ENCODE measurements around a stretch of chr20.

DNA sequence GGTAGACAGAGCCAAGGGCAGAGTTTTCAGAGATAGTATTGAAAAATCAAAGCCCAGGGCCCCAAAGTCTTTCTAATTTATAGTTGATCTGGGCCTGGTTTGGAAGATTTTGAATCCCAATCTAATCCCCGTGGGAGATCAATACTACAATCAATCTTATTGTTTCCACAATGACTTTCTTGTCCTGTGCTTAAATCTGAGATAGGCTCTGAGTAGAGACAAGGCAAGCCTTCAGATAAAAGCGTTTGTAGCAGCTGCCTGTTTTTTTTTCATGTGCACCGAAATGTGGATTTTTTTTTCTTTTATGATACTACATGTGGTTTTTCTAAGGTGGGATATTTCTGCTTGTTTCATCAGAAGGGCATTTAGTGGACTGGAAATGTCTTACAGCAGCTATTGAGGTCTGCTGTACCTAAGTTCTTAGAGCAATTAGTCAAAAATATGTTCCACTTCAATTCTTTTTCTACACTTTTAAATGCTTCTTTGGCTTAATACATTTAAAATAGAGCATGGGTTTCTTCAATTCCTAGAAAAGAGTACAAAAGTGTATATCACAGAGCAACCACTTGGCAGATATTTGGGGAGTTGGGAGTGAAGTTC is 3.5 kb downstream of the BMP2 start:
- PRO-cap = no peak

- PRO-cap = no peak
These were observed 36.0 kb downstream of the TMX4 start for GRCh38 chr20:7983536-7984061.

GRCh38 chr20:8000406-8001259 is 18.9 kb downstream of the TMX4 start:
- PRO-cap = no peak

DNA sequence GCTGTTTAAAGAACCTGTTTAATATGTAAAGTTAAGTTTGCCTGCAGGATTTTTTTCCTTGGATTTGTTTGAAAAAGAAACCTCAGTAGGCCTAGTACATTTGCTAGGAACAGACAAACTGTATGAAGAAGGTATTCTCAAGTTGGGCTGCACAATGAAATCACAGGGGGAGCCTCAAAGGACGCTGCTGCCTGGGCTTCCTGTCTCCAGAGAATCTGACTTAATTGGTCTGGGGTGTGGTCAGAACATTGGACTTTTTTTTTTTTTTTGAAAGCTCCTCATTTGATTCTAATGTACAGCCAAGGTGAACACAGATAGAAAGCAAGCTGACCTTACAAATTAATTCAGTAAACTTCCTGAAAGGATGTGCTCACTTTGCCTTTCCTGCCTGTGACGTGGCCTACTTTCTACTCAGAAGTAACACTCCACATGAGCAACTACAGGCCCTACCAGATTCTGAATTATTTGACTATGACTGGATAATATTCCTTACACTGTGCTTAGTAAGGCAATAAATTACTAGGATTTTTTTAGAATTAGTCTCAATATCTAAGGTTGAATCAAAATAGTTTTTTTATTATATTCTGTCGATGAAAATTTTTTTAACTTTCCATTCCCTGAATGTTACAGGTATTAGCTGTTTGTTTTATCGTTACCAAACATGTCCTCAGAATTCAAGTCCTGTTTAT is 29.6 kb downstream of the PLCB1 start:
- PRO-cap = no peak

- PRO-cap = no peak
These were observed 466.1 kb upstream of the PLCB4 start for GRCh38 chr20:8602618-8603346.

DNA sequence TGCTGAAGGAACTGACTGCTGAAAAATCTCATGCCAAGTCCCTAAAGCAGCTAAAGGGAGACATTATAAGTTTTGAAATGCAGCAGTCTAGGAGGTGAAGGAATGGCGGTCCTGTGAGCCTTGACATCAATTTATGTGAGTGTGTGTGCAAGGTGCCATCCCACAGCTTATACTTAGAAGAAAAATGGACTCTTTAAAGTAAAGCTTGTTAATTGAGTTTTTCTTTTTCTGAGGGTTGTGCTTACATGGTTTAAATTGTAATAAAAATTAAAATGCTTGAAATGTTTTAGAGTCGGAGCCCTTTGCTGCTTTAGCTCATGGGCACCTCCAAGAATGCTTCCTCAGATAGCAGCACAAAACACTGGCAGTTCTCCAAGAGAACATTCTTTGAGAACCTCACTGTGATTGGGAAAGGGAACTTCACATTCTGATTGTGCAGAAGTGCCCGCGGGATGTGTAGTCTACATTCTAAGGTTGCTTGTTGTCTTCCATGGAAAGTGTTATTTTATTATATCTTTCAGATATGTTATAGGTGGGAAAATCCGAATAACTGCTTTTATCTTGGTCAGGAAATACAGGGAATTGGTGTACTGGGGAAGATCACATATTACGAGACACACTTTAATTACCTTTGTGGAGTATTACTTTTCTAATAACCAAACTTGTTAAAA is 44.2 kb downstream of the PLCB4 start:
- PRO-cap = no peak

GRCh38 chr20:10423681-10424178 is 10.3 kb downstream of the MKKS start:
- PRO-cap = no peak

DNA sequence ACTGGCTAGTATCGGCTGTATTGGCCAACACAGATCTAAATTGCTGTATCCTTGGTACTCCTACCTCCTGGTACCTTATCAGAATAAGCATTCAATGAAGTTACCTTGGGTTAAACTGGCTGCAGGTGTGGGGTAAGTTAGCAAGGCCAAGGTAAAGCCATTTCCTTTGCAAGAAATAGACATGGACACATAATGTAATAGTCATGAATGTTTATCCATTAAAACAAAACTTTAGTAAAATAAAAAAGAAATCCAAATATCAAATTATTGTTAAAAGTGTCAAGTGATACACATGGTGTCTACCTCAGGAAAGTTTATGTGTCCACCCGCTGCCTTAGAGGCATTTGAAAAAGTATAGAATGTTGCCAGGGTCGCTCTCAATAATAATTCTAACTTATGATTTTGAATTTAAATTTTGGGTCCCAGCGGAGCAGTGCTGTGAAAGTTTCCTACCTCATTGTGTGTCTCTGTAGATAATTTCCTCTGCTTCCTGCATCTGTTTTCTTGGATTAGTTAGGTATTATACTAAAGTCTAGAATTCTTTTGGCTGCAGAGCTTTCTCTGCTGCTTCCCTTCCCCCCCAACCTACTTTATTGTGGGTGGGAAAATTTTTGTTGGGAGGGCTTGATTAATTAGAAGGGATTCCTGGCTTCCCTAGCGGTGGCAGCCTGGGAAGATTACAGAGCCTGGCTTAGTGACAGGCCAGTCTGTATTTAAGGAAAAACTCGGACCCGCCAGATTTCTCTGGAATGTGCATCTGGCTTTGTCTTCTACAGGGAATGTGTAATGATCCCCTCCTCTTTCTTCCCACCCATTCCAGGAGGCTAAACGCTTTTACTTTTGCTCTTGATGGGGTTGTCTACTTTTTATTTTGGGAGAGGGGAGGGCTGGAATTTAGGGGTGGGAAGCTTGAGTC is 31.0 kb downstream of the SLX4IP start:
- PRO-cap = no peak

GRCh38 chr20:10508370-10509410 is 73.6 kb downstream of the SLX4IP start:
- PRO-cap = no peak

GRCh38 chr20:10619285-10620091 is 54.3 kb downstream of the JAG1 start:
- PRO-cap = no peak

DNA sequence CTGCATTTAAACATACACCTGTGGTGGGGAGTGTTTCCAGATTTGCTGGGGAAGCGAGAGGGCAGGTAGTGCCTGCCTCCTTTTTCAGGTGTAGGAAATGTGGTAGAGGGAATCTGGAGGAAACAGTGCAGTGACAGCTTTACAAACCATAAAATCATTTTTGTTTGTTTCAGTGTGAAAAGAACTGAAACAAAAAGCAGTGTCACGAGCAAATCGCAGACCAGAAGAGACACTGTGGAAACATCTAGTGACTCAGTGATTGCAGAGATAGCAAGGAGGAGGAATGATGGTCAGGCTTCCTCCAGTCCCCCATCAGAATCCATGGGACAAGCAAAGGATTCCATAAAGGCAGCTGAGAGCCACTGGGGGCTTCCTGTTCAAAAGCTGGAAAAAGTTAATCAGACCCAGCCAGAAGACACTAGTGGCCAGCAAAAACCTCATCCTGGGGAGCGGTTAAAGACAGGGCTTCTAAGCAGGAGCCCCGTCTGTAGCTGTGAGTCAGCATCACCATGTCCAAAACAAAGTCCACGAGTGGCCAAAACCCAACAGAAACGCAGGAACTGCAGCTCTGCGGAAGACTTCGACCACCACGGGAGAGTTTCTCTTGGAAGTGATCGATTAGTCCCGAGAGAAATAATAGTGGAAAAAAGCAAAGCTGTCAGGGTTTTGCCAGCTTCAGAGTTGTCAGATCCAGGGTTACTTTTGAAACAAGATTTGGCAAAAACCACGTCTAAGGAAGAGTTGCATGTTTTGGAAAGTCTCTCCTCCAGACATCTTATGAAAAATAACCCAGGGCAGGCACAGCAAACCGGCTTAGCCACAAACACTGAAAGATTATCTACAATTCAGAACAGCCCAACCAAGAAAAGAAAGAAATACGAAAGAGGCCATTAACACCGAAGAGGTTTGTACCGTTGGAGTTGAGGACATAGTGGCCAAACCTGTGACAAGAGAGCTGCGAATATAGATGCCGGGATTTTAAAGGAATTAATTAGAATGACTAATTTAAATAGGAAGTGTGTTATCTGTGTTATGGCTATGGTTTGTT is 51.0 kb downstream of the JAG1 start:
- PRO-cap = bidirectional peak, plus-strand start at position 255 of the sequence, minus-strand start at position 234 of the sequence; bidirectional peak, plus-strand start at position 545 of the sequence, minus-strand start at position 495 of the sequence

GRCh38 chr20:10649545-10650439 is 24.0 kb downstream of the JAG1 start:
- PRO-cap = no peak

DNA sequence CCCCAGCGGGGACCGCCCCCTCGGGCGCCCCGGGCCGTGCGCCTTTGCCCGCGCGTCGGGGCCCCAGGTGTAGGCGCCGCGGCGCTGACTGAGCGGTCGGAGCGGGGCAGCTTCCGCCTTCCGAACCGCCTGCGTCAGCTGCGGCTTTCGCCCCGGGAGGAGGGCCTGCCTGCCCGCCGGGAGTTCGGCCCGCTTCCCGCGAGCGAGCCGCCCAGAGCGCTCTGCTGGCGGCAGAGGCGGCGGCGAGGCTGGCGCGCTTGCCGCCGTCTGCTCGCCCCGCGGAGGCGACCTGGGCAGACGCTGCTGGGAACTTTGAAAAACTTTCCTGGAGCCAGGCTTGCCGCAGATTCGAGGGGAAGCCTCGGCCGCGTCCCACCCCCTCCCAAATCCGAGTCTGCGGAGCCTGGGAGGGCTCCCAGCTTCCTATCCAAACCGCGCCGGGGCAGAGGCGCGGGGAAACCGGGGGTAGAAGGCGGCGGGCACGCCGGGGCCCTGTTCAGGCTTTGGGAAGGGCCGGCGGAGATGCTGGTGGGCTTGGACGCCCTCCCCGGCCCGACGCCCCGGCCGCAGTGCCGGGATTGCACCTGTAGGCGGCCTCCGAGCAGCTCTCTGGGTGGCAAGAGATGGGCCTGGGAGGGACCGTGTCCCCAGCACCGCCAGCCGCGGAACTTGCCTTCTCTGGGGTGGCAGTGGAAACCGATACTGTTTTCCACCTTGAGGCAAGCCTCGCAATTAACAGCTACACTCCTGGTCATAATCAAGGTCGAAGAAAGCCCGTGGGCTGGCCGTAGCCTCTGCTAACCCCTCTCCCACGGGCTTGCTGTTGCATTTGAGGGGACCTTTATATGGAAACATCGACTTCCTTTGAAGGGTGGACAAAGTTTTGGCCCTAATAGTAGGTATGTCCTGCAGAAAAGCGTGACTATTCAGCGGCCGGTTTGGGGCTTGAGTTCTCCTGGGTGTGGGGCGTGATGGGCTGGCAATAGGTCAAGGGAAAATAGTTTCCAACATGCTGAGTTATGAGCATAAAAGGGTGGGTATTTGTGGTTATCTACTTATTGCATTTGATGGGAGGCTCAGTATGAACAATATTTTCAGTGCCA is 851 bp upstream of the JAG1 start:
- PRO-cap = bidirectional peak, plus-strand start at position 214 of the sequence, minus-strand start at position 71 of the sequence; bidirectional peak, plus-strand start at position 669 of the sequence, minus-strand start at position 571 of the sequence

DNA sequence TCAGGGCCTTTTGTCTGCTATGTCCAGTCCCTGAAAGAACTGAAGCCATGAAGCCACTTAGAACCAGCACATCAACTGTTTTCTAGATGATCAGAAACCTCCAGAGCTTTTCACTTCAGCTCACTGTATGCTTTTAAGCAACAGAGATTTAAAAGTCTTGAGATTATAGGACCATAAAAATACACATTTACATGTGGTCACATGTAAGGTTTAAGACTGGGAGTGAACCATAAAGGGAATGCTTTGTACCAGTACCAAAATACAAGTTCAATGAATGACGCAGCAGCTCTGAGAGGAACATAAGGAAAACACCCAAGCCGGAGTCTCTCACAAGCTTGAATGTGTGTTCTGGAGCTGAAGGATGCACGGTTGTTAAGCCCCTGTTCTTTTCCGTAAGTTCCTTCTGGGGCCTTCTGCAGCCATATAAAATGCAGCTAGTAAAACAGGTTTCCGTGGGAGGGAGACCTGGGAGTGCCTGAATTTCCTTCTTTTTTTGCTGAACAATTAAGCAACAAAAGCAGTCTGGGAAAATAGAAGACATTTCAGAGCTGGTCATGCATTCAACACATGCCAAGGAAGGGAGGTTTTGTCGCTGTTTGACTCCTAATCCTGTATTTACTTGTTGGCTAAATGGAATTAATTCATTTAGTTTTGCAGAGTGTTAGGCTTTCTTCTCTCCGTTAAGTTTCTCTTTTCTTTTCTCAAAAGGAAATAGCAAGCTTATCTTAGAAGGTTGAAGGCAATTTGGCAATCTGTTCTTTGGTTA is 73.2 kb upstream of the JAG1 start:
- PRO-cap = no peak

DNA sequence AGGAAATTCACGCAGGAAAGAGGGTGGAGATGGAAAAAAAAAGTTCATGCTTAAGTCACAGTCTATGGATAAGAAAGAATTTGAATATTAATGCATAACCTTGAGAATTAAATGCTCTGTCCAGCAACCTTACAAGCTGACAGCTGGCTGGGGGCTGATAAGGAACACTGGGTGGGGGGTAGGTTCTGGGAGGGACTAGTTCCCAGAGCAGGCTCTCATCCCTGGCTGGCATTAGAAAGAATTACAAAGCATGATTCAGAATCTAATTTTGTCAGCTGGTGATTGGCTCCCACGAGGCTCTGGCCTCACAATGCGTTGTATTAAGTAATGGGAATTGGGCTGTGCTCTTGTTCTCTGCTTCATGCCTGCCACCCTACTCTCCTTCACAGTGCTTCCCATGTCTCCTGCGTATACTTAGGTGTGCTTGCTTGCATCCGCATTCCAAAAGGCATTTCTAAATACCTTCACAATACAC is 434.3 kb upstream of the JAG1 start:
- PRO-cap = no peak

GRCh38 chr20:12098383-12098936 is 180.8 kb downstream of the BTBD3 start:
- PRO-cap = no peak

GRCh38 chr20:13240796-13241691 is 20.0 kb downstream of the ISM1 start:
- PRO-cap = no peak

GRCh38 chr20:13459189-13459774 is 179.4 kb downstream of the TASP1 start:
- PRO-cap = no peak

DNA sequence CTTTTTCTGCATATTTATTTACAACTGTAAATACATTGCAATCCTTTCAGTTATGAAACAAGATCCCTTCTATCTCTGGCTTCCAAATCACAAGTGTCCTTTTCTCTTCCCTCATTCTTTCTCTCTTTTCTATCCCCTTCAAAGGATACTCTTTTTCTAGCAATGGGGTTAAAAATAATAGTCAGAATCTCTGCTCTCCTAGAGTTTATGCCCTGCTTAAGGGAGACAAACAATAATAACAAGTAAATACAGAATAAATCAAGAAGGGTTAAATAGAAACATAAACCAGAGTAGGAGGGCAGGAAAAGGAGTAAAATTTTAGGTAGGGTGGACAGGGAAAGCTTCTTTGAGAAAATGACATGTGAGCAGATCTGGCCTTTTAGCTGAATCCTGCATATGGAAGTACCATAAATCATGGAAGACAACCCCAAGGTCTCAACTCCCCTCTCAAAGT is 167.8 kb downstream of the TASP1 start:
- PRO-cap = no peak

- PRO-cap = no peak
These were observed 47.9 kb downstream of the ESF1 start for GRCh38 chr20:13736814-13737255.